Aorta (tissue), 1 donor: ENCODE data around the genes SLC22A13 and SLC22A14.

DNA sequence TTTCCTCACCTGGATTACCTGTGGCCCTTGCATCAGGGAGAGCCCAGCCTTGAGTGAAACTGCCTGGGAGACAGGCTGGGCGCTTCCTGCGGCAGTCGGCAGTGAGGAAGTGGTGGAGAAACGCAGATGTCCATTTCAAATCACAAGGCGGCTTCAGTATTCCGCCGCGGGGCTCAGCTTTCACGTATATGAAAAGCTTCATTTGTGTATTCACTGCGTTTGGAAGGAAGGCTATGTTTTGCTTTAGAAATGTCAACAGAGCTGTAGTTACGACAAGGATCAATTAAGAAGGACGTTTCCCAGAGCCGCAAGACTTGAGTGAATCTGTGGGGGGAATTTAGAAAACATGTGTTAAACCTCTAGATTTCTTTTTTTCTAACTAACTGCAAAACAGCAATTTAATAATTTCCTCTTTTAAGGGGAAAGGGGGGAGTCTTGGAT, 167.3 kb upstream of the CTDSPL start:
- PRO-cap, result no peak

- PRO-cap, result no peak
Observed at GRCh38 chr3:37812585-37812997, 49.1 kb upstream of the CTDSPL start.

GRCh38 chr3:37862673-37862921, 917 bp downstream of the CTDSPL start:
- PRO-cap, result no peak

- PRO-cap, result no peak
Observed at GRCh38 chr3:37926673-37927180, 63.9 kb upstream of the VILL start.

DNA sequence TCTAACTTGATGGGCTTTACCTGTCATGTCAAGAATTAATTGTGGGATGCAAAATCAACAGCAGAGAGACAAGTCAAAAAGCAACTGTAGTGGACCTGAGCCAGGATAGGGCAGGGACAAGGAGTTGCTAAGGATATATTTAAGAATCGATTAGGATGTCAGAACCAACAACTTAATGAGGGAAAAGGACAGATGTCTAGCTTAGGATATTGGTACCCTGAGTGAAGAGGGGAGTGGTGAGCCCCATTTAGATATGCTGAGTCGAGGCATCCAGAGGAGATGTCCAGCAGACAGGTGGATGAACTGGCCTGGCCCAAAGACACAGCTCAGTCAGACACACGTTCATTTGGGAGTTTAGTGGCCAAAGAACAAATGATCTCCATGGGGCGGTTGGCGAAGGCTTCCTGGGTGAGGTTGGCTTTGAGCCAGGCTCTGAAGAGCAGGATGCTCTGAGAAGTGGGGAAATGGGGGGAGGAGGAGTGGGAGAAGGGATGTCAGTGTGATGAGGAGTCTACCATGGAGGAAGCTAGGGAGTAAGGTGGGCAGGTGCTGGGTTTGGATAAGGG, 47.6 kb upstream of the VILL start:
- PRO-cap, result no peak

GRCh38 chr3:37983274-37983901, 7.2 kb upstream of the VILL start:
- PRO-cap, result no peak

- PRO-cap, result no peak
Observed at GRCh38 chr3:38247149-38248082, 18.2 kb upstream of the SLC22A13 start.

GRCh38 chr3:38265364-38266042, at the start of gene SLC22A13:
SLC22A13 (plus strand) TSS chr3:38265812.
- PRO-cap, result no peak

- PRO-cap, result no peak
Observed at GRCh38 chr3:38282109-38282418, at the start of gene SLC22A14. SLC22A14 (plus strand) TSS chr3:38282294.

- PRO-cap, result no peak
Observed at GRCh38 chr3:38414348-38414953, 39.2 kb upstream of the ACVR2B start.

DNA sequence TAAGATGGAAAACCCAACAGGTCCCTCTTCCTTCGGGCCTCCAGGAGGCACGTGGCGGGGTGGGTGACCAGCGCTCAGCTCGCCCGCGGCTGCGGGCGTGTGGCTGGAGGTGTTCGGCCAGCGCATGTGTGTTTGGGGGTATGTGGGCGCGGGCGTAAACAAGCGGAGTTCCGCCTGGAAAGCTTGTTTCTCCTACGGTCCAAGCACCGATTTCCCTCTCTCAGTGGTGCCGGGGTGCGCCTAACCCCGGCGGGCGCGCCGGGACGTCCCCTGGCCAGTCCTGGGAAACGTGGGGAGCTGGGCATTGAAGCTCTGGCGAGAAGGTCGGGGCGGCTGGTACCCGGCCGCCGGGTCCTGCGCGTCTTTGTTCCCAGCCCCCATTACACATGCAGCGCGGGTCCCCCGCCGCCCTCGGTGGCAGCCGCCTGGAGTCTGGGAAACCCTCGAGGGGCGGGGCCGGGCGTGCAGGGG, 1.4 kb downstream of the ACVR2B start:
- PRO-cap, result no peak

- PRO-cap, result no peak
Observed at GRCh38 chr3:38506694-38507673, 10.8 kb downstream of the EXOG start.

- PRO-cap, result no peak
Observed at GRCh38 chr3:38717500-38717890, 68.0 kb upstream of the SCN5A start.

DNA sequence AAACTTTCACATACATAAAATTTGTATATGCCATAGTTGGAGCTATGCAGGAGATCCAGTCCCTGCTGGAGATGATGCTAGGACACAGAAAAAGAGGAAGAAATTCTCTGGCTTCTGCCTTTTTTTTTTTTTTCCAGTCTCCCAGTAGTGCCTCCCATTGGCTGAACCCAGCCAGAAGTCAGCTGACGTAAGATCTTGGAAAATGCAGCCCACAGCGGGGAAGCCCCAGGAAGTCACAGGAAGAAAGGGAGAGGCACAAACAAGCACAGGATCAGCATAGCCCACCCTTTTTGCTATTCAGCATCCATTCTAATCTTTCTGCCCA, 38.5 kb downstream of the SCN11A start:
- PRO-cap, result no peak

DNA sequence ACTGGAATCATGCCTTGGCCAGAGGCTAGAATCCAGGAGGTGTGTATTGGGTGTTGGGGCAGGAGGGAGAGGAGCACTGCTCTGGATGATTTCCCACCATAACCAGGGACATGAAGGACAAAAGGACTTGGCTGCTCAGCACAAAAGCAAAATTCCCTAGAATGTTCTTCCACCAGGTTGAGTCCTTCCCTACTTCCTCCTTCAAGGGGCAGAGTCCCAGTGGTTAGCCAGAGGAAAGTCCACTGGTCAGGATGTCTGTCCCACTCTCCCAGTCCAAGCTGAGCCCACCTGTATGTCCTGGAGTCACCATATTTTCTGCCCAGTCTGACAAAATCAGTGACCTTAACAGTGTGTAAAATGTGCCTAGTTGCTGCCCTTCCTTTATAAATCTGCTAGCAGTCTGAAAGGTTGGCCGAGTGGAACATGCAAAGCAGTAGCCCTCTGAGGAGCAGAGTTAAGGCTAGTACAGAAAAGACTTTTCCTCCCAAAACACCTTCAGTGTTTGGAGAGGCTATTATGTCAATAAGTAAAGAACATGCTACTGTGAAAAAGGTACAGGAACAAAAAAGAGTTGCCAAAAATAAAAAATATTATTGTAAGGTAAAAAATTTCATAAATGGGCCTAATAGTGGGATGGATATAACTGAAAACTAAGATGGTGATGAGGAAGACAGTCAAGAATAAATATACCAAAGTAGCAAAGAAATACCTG, 15.3 kb downstream of the TTC21A start:
- PRO-cap, result no peak

DNA sequence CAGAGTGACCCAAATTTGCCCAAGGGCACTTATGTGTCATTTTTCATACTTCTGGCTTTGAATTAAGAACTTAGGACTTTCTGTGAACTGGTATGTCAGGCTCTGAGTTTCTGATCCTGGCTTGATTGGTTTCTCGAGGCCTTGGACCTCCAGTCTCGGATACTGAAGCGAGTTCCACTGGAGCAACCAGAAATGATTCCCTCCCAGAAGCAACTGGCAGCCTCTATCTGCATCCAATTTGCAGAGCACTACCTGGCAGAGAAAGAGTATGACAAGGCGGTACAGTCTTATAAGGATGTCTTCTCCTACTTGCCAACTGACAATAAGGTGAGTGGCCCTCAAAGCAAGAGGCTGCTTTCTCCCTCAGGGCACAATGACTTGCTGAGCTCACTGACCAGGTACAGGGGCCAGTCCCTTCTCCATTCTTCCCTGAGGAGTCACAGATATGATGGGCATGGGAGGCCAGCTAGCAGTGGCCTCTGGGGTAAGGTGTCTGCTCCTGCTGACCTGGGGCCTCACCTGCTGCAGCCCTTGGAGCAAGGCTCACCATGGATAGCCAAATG, 20.4 kb downstream of the CSRNP1 start:
- PRO-cap, result no peak

- PRO-cap, result no peak
Observed at GRCh38 chr3:39141277-39141916, 12.0 kb downstream of the CSRNP1 start.

DNA sequence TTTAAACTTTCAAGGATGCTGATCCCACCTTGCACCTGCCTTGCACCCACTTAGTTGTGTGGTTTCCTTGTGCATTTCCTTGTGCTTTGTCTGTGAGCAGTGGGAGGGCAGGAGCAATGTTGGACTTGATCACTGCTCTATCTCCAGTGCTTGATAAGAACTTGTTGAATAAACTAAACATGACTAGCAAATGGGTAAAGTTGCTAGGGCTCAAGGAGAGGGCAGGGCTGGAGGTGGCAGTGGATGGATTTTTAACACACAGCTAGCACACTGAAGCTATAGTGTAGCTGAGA, 2.2 kb upstream of the CSRNP1 start:
- PRO-cap, result no peak

DNA sequence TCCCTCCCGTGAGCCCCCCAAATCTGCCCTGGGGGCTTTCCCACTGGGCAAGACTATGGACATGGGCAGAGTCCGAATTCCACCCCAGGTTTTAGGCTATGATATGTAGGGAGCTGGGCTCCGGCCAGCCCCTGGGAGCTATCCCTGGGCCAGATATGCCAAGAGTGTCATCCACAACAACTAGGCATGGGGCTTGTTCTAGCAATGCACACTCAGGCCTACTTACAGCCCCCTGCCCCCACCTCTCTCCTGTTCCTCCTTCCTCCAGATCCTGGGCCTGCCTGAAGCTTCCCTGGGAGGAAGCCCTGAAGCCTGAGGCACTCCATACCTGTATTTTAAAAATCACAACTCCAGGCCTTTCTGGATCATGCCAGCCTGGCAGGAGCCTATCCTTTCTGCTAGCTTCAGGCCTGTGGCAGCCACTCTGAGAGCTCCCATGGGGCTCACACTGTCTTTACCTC, 550 bp downstream of the XIRP1 start:
- PRO-cap, result no peak

DNA sequence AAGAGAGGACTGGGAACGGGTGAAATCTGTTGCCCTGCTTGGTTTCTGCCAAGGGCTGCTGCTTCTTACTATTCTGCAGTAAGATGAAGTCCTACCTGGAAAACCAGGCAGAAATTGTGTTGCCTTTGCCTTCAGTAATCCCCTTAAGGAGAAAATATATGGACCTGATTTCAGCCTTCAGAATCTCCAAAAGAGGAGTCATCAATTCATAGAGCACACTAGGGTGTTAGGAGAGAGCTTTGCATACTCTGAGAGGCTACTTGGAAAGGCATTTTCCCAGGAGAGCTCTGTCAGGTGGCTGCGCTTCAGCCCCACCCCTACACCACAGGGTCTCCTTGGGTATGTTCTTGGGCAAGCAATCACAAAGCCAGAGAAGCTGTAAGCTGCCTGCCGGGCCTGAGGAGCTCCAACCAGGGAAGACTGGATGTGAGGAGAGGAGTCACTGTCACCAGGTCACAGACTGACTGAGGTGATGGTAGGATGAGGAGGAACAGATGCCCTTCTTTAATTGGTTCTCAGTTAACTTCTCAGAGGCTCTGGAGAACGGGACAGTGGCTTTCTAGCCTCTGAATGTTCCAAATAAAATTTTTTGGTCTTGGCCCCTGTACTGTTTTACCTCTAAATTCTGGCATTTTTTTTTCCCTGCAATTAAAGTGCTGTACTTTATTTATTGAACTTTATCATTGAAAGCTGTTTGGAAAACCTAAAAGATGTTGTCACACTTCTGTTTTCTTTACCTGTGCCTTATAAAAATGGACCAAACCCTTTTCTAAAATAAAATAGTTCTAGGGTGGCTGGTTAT, 9.8 kb upstream of the RPSA start:
- PRO-cap, result no peak